T47D (cell line): ENCODE results near the genes SLC19A1, LSS, MCM3AP and DIP2A.

DNA sequence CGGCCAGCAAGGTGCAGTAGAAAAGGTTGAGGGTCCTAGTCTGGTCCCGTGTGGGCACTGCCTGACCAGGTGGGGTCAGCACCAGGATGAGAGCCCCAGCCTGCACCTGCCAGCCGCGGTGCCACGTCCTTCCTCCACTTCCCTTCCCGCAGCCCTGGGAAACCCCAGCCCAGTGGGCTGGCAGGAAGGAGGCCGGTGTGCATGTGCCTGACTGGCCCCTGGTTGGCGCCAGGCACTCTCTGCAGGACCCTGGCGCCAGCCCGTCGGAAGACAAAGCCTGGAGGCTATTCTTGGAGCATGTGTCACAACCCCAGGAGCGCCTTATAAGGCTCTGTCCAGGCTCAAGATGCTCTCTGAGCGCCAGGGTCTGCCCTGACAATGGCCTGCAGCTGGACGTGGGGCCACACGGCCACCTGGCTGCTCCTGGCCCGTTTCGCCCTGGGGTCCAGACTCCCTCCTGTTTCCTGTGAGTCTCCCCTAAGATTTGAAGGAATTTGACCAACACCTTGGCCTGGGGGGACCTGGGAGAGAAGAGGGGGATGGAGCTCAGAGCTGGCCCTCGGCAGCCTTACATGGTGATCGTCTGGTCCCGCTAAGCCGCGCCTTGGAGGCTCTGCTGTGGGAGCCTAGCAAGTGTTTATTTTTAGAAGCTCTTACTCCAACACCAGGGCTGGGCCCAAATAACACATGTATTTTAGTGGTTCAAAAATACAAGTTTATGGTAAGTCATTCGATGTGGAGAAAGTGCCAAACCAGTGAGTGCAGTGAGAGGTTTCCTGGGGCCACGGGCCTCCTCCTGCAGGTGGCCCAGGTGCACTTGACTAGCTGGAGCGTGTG is 32.0 kb upstream of the POFUT2 start:
- RRBS, result no CpG with 5 or more reads among the region's 25 CpGs

DNA sequence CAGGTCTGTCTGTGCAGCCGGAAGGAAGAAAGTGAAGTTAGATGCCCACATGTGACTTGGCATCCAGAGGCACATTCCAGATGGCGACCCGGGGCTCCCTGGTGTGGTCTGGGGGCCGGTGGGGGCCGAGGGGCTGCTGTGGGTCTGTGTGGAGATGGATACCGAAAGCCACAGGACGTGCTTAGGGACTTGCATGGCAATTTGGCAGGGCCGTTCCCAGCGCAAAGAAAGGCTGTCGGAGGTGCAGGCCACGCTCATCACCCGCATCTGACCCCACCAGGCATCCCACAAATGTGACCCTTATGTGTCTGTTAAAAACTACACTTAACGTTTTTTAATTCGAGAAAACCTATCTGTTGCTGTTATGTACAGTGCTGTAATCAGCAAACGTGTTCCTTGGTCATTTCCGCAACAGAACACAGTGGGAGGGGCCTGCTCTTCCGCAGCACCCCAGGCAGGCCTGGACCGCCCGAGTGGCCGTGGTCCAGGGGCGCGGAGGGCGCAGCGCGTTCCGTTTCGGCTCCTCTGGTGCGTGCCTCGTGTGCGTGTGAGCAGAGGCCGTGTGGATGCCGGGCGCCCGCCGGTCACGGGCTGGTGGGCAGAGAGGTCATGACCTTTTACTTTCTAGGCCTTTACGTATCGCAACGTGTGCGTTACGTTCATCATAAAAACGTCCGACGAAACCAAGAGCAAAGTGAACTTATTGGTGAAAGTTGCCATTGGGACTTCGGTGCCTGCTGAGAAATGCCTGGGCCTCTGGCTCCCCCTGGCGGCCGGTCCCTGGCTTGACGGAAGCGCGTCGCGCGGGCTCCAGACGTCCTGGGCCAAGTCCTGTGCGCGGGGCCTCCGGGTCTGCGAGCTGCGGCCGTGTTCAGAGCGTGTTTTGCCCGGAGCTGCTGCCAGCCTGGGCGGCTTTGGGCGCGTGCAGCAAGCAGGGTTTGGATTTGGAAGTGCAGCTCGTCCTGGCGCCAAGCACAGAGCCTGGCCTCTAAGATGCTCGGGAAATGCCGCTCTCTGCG is 34.1 kb downstream of the COL18A1 start:
- RRBS, result 5% methylated on average over 19 of the region's 70 CpGs

DNA sequence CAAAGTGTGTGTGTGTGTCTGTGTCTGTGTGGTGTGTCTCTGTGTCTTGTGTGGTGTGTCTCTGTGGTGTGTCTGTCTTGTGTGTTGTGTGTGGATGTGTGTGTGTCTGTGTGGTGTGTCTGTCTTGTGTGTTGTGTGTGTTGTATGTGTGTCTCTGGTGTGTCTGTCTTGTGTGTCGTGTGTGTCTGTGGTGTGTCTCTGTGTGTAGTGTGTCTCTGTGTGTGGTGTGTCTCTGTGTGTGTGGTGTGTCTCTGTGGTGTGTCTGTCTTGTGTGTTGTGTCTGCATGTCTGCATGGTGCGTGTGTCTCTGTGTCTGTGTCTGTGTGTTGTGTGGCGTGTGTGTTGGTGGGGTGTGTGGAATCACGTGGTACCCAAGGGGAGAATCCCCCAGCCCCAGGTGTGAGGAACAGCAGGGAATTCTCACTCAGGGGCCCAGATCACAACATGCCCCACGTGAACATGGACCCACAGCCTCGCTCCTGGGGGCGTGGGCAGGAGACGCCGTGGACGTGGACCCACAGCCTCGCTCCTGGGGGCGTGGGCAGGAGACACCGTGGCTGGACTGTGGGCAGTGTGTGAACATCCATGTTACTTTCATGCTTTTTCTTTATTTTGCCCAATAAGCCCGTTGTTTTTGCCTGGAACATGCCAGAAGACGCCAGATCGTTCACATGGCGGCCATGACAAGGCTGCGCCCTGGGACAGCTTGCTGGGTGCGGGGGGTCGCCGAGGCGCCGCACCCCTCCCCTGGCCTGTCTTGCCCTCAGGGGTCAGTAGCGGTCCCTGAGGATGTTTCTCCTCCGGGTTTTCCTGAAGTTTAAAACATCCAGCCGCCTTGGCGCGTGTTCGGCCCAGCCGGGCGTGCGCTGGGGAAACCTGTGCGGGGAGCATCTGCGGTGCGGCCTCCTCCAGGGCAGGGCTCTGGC is 67.7 kb downstream of the SLC19A1 start:
- RRBS, result 95% methylated on average over 6 of the region's 35 CpGs

- RRBS, result 3% methylated on average over 65 of the region's 113 CpGs
Measured at GRCh38 chr21:45542248-45543302, at the start of gene SLC19A1. Gene SLC19A1 (minus strand): TSS chr21:45542440.

DNA sequence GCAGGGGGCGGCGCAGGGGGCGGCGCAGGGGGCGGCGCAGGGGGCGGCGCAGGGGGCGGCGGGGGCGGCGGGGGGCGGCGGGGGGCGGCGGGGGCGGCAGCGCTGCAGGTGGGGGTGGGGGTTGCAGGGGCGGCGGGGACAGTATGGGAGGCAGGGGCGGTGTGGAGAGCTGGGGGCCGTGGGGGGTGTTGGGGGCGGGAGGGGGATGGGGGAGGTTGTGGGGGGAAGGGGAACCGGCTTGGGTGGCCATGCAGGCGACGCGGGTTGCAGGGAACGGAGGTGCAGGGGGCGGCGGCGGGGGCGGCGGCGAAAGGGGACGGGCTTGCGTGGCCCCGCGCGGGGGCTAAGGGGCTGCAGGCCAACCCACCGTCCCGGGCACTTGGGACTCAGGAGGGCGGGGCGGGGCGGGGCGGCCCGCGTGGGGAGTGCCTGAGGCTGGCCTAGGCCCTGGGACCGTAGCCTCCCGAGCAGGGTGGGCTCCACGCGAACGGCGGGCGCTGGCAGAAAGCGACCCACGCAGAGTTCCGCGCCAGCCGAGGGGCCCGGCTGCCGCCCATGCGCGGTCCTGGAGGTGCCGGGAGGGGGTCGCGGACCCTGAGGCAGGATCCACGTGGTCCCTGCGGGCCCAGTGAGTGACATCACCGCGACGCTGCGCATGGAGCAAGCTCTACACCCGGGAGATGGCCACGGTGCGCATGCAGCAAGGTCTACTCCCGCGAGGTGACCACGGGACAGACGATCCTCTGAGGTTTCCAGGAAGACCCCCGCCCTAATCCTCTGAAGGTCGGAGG is 13.2 kb upstream of the SLC19A1 start:
- RRBS, result under 1% methylated on average over 9 of the region's 81 CpGs

DNA sequence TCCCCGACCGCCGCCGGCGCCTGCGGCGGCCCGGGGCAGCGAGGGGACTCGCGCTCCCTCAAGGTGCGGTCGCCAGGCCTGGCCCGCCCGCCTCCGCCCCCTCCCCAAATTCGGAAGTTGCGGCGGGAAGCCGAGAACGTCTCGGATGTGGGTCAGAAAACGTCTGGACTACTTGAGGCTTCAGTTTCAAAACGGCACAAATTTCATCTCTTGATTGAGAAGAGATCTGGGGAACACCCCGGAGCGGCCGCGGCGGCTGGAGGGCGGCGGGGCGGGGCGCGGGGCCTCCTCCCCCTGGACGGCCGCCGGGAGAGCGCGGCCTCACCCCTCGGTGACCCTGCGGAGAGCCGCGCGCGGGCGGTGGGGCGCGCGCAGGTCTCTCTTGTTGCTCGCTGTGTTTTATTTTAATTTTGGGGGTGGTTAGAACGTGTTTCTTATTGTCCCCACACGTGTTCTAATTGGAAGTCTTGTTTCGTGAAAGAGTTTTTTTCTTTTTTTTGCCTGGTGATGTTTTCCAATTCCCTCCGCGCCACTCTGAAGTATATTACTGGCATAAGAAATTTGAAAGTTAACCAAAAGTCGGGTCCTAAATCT is 595 bp downstream of the PCBP3 start:
- RRBS, result 58% methylated on average over 13 of the region's 56 CpGs

DNA sequence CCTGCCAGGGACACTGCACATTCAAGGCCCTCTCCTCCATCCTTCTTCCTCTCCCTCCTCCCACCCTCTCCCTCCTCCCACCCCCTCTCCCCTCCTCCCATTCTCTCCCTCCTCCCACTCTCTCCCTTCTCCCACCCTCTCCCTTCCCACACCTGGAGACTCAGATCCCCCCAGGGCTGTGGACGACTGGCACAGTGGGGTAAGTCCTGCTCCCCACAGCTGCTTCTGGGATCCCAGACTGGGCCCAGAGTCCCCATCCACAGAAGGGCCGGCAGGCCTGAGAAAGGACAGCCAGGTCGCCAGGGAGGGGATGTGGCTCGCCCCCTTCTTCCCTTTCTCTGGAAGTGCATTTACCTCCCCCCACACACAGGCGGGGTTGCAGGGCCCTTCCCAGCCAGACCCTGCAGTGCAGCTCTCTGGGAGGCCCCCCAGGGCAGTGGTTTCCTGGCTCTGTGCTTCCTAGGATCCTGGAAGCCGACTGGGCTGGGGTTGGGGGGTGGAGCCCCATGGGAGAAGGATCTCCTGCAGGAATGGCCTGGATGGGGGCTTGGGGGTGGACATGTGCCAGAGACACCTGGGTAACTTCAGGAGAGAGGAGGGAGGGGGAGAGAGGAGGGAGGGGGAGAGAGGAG is 4.3 kb upstream of the COL6A1 start:
- RRBS, result no CpG with 5 or more reads among the region's 6 CpGs

DNA sequence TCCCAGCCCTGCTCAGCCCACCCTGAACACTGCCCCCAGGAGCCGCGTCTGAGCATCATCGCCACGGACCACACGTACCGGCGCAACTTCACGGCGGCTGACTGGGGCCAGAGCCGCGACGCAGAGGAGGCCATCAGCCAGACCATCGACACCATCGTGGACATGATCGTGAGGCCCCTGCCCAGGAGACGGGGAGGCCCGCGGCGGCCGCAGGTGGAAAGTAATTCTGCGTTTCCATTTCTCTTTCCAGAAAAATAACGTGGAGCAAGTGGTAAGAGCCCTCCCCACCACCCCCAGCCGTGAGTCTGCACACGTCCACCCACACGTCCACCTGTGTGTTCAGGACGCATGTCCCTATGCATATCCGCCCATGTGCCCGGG is 5.3 kb downstream of the COL6A1 start:
- RRBS, result 74% methylated on average over 5 of the region's 28 CpGs

- RRBS, result no CpG with 5 or more reads among the region's 16 CpGs
Measured at GRCh38 chr21:46054393-46055059, 43.4 kb upstream of the COL6A2 start.

DNA sequence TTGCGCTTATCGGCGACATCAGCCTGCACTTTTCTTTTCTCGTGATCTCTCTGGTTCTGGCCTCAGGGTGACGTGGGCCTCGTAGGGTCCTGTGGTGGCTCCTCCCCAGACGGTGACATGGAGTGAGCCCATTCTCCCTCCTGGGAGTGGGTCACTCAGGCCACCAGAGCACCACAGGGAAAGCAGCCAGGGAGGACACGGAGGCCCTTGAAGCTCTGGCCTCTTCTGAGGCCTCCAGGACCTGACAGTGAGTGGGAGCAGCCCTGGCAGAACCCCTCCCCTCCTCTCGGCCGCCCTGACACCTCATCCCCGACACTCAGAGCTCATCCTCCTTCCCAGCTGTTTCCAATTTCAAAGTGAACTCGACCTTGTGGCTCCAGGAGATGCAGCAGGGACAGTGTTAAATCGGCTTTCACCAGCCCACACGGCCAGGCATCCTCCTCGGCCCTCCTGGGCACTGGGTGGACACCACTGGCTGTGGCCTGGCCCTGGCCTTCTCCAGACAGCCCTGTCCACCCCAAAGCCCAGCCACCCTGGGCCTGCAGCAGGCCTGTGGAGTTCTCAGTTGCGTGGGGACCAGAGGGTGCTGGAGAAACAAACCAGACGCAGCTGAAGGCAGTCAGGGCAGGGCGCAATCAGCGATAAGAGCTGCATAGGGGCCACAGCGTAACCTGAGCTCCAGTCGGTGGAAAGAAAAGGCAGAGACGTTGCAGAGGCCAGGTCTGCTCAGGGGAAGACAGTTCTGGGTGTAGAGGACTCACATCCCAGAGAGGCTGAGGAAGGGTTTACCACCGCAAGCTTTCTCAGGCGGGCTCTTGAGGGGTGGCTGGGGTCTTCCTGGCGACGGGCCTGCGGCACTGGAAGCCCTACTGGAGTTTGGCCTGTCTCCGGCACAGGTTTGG is 27.1 kb downstream of the FTCD start:
- RRBS, result no CpG with 5 or more reads among the region's 28 CpGs

DNA sequence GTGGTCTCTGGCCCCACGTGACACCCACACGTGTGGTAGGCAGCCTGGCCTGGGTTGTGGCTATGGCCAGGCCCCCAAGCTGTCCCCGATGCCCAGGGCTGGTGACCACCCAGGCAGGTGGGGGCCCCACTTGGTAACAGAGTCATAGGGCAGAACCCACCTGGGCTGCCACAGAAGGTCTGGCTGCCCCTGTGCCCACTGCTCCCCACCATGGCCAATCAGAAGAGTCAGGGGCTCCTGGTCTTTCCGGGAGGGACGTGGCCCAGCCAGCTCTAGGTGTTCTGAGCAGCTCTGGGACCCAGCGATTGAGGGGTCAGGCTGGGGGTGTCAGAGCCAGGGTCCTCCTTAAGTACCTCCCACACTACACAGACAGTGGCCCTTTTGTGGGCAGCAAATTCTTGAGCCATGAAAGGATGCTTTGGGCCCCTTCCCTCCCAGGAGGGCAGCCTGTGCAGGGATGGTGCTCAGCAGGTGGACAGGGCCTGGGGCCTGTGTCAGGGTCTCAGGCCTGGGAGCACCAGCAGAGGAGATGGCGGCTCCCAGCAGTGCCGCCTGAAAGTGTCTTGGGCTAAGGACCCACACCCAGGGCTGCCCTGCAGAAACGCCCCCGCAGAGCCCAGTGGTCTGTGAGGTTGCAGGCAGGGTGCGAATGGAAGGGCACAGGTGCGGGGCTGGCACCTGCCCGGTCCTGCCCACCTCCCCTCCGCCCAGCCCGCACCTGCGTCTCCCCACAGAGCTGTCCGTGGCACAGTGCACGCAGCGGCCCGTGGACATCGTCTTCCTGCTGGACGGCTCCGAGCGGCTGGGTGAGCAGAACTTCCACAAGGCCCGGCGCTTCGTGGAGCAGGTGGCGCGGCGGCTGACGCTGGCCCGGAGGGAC is 23.9 kb downstream of the FTCD start:
- RRBS, result 78% methylated on average over 8 of the region's 32 CpGs

GRCh38 chr21:46151372-46151823 is 4.0 kb downstream of the FTCD start:
- RRBS, result 6% methylated on average over 1 of the region's 33 CpGs

GRCh38 chr21:46152837-46153991 is 2.2 kb downstream of the FTCD start:
- RRBS, result 54% methylated on average over 13 of the region's 51 CpGs

DNA sequence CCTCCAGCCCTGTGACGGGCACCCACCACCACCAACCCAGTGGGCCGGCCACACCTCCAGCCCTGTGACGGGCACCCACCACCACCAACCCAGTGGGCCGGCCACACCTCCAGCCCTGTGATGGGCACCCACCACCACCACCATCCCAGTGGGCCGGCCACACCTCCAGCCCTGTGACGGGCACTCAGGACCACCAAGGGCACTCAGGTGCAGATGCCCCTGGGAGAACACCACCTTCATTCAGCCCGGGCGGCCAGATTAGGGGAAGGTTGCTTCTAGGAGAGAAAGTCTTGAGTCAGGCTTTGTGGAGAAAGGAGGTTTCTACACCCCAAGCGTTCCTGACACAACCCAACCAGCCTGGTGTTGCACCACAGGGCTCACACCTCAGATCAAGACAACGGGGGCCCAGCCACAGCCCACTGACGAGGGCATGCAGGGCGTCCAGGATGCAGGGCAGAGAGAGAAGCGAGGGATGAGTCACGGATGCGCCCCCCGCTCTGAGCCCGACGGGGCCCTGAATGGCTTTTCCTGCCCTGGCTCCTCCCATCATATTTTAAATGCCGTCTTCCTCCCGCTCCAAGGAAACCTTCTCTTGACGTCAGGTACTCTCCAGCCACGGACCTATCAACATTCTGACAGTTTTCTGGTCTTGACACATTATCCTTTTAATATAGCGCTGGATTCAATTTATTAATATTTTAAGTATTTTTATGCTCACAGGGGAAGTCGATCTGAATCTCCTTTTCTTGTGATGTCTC is 506 bp upstream of the SPATC1L start:
- RRBS, result 6% methylated on average over 2 of the region's 24 CpGs

- RRBS, result 1% methylated on average over 27 of the region's 88 CpGs
Measured at GRCh38 chr21:46228290-46229100, at the start of gene LSS. Gene LSS (minus strand): TSS chr21:46228774.

DNA sequence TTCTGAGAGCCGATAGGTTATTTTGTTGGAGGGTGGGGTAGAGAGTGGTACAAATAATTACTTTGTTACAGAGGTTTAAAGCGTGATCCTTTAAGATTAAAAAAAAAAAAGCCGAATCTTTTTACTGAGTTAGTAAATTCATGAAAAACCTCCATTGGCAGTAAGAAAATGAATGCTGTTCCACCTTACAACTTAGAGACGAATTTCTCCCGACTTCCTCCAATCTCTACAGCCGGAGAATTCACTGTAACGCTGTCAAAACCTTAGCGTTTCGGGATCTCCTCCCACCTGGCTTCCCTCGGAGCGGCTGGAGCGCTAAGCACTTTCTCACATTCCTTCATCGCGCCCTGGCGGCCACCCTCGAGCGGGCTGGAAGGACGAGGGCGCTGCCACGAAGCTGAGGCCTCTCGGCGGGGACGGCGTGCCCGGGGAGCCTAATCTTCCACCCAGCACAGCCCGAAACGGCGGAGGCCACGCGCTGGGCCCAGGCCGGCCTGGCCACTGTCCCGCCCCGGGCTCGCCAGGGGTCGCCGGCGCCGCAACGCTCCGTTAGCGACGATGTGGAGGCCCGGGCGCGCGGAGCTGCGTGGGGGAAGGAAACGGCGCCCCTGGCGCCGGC is at the start of gene MCM3AP:
TSS of gene MCM3AP (minus strand) at position 97 of the 619 bp plus-strand sequence.
- RRBS, result 1% methylated on average over 21 of the region's 51 CpGs

DNA sequence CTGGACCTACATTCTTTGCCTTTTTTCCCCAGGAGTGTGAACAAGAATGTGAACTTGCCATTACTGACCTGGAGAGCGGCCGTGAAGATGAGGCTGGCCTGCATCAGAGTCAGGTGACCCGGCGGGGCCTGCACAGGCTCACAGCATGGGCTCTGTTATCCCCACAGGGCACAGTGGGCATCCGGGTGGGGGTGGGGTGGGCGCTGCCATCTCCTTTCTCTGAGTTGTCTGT is 22.1 kb downstream of the PCNT start:
- RRBS, result 90% methylated on average over 4 of the region's 6 CpGs

DNA sequence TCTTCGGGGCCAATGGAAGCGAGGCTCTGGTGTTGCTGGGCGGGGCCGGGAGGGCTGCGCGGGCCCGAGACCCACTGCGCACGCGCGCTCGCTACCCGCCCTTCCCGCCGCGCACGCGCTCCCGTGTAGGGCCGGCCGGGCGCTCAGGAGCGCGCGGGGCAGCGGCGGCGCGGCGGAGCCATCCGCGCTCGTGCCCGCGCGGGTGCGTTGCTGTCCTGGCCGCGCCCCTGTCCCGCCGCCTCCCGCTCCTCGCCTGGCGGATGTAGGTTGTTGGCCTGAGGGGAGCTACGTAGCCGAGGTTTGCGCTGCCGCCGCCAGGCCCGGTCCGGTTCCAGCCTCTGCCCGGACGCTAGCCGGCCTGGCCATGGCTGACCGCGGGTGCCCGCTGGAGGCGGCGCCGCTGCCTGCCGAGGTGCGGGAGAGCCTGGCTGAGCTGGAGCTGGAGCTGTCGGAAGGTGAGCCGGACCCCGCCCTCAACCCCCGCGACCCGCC is at the start of gene DIP2A:
TSS of gene DIP2A (plus strand) at position 124 of the 492 bp plus-strand sequence.
- RRBS, result under 1% methylated on average over 25 of the region's 68 CpGs

GRCh38 chr21:46468027-46468642 is 9.4 kb downstream of the DIP2A start:
- RRBS, result no CpG with 5 or more reads among the region's 9 CpGs

DNA sequence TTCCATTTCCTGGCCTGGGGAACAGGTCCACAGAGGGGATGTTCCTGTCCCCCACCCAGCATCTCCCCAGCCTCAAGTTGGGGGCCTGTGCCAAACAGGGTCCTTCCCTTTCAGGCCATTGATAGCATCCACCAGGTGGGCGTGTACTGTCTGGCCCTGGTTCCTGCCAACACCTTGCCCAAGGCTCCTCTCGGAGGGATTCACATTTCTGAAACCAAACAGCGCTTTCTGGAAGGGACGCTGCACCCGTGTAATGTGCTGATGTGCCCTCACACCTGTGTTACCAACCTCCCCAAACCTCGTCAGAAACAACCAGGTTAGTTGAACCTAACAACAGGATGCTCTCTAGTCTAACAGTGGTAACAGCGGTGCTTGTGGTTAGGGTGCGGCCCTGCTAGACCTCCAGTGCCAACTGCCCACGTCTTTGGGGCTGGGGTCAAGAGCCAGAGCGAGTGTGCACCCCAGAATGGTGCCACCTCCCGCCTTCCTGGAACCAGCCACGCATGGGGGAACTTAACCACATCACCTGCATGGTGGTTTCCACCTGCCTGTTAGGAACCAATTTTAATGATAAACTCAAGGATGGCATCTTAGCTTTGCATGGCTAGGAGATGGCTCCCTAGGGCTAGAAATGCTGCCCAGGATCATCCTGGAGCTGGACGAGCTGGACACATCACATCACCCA is 54.3 kb downstream of the S100B start:
- RRBS, result no CpG with 5 or more reads among the region's 13 CpGs